CMK (cell line): ENCODE measurements around a stretch of chr3.

DNA sequence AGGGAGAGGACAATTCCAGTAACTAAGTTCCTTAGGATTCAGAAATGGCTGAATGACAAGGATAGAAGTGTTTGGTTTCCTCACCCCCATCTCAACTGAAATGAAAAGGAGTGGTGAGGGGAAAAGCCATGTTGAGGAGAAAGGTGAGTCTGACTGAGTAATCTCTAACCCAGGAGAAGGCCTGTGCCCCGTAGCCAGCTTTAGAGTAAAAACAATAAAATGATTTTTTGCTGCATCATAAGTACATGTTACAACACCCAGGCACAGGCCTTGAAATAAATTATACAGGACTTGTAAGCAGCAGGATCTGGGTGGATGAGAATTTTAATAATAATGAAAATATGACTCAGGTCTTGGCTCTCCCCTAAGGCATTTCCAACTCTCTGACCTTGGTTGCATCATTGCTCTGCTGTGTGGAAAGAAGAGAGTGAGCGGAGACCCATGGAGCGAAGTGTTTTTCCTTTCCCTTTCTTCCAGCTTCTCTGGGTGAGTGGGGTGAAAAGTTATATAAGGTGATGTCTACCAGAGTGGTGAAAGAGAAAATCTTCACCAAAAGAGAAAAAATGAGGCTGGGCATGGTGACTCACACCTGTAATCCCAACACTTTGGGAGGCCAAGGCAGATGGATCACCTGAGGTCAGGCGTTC lies 44.6 kb downstream of the EOMES start:
- RRBS = no CpG with 5 or more reads among the region's 4 CpGs

DNA sequence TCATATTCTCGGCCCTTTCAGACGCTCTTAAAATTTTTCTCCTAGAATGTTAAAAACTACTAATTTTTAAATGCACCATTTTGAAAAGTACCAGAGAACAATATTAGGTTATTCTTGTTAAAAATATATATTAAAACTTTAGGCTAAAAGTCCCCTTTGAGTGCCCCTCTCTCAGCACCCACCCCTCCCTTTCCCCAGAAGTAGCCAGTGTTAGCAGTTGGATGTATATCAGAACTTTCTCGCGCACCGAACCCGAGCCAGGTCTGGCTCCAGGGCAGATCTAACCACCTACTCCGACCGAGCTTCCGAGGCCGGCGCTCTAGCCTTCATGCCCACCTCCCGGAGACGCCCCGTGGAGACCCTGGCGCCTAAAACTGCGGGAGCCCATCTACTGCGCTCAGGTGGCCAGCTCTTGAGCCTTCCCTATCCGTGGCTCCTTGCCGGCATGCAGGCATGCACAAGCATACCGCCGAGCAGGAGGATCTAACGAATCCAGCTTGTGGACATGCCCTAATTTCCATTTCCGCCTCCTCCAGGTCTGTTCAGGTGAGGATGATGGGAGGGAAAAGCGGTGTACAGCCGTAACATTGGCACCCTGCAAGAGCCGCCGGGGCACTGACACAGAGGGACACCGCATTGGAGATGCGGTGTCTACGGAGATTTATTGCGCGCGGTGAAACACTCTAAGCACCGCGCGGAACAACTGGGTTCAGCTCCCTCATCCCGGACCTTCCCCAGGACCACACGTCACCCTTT lies 1.3 kb downstream of the EOMES start:
- RRBS = 92% methylated on average over 12 of the region's 38 CpGs

DNA sequence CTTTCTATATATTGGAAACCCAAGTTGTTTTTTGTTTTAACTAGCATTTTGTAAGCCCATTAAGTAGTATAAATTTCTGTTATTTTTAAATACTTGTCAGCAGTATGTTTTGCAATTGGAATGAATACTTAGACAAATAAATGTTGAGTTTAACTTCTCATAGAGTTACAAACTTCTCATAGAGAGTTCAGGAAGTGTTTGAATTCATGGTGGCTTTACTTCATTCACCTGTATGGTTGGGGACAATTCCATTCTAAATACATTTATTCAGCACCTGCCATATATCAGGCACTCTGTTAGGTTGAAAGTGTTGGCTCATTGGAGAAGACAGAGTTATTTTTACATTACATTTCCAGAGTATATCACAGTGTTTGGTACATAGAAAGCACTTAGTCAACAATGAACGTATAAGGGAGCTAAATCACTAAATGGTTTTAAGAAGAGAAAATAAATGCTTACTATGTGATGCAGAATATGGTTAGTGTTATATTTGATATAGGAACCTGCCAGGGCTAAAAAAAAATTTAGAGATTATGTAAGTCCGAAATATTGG lies 27.2 kb downstream of the RBMS3 start:
- RRBS = no CpG with 5 or more reads among the region's 2 CpGs

DNA sequence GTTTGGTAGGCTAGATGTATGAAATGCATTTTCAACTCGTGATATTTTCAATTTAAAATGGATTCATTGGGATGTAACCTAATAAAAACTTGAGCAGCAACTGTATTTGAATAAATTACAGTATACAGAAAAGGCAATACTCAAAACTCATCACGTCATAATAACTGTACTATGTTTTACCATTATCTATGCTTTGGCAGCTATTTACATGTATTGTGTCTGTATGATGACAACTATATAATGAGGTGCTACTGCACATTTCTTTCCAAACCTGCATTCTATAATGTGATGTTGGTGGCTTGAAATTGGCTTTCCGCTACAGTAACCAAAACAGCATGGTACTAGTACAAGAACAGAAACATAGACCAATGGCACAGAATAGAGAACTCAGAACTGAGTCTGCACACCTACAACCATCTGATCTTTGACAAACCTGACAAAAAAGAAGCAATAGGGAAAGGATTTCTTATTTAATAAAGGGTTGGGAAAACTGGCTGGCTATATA lies 93.8 kb downstream of the RBMS3 start:
- RRBS = no CpG with 5 or more reads among the region's 3 CpGs

DNA sequence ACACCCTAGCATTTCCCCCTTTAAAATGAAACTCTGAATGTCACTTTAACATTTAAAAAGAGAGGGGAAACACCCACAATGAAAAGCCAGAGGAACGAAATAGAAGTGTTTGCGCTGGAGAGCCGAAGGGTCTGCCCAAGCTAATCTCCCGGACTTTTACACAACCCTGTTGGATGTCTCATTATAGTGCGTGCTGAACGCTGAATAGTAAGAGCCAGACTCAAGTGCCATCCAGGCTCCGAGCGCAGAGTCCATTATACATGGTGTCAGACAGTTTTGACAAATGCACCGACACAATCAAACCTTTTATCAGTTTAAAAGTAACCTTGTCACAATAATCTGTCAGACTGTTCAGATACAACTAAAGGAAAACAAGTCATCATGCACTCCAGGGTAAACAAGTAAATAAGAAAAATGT lies 159.7 kb downstream of the RBMS3 start:
- RRBS = no CpG with 5 or more reads among the region's 9 CpGs

- RRBS = no CpG with 5 or more reads among the region's 4 CpGs
Measured at GRCh38 chr3:29515594-29516172, 234.8 kb downstream of the RBMS3 start.

DNA sequence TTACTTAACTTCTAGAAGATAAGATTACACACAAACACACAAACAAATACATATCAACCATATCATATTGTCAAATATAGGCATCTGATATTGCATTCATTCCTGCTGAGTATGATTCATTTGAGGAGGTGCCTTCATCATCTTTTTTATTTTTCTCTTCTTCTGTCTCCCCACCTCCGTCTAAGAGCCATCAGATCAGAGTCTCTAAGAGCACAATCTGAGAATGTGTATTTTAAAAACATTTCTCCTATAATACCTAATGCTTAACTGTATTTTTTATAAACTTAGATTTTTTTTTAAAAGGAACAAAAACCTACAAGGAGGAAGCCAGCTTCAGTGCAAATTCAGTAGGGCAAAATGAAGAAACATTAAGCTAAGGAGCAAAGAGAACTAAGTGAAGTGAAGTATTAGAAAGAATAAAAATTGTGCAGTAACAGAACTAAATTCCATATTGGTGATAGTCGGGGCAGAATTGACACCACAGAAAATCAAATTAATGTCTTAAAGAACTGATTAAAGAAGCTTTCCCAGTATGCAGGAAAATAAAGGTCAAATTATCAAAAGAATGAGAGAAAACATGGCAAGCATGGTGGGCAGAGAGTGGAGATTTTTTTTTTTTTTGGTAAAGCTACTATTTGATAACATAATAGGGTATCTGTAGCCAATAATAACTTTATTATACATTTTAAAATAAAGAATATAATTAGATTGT lies 317.8 kb downstream of the RBMS3 start:
- RRBS = no CpG with 5 or more reads among the region's 2 CpGs

DNA sequence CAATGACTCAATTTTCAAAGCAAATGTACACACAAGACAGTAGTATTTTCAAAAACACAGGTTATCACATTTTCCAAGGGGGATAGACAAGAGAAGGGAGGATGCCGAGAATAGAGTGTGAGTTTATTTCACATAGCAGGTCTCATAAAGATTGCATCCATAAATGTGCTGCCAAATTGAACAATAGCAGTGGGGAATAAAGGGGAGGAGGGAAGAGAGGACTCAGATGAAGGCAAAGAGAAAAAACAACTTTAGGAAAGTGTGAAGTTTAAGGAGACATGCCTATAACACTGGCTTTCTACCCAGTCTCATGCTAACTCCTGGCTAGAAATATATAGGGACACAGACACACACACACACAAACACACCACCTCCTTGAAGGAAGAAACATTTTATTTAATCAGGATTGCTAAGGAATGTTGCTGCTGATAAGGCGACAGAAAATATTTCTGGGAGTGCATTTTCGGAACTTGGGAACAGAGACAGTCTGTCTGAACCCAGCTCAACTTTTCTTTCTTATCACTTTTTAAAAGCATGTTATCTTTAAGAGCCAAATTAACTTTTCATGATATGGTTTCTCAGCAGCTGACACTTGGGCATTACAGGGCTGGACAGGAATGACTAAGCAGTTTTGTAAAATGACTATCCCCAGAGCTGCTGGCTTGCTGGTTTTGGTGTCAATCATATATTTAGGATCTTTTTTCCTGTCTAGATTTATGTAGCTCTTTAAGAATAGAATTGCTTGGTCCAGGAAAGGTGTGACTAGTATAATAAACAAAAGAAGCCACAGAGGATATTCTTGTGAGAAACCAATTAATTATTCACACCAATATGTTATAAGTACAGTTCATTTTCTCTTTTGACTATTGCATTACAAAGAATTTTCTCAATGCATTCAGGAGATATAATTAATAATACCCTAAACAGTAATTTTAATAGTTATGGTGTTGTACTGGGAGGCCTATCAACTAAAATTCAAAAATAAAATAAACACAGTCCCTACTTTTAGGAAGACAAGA lies 402.7 kb downstream of the RBMS3 start:
- RRBS = no CpG with 5 or more reads among the region's 3 CpGs

DNA sequence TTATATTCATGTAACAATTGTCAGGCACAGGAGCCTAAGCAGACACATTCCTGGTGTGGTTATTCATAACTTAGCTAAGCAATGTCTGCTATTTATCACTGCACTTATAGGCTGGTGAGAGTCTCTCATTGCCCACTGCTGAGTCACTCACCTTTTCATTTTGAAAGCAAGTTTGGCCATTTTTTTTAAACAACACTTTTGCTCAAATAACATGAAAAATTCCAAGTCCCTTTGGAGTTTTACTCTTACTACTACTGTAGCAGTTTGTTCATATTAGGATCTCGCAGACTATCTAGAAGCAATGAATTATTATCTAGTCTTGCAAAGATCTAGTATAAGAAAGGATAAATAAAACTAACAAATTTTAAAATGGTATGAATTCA lies 414.0 kb downstream of the RBMS3 start:
- RRBS = no CpG with 5 or more reads among the region's 1 CpG

GRCh38 chr3:29757268-29757790 lies 476.5 kb downstream of the RBMS3 start:
- RRBS = no CpG with 5 or more reads among the region's 1 CpG

- RRBS = no CpG with 5 or more reads among the region's 3 CpGs
Measured at GRCh38 chr3:30314667-30314990, 291.8 kb upstream of the TGFBR2 start.

GRCh38 chr3:30440704-30441374 lies 165.6 kb upstream of the TGFBR2 start:
- RRBS = no CpG with 5 or more reads among the region's 5 CpGs

DNA sequence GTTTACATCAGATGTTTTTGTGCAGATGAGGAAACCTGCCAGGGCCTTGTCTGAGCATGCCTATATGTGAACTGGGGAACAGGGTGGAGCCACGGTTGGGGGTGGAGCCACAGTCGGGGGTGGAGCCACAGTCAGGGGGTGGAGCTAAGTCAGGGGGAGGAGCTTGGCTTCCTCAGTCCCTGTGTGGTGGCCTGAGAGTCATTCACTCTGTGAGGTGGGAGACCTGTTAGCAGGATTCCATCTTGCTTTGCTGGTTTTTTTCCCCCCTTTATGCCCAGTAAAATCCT lies 57.8 kb upstream of the TGFBR2 start:
- RRBS = no CpG with 5 or more reads among the region's 2 CpGs

- RRBS = no CpG with 5 or more reads among the region's 5 CpGs
Measured at GRCh38 chr3:30602771-30603445, 3.5 kb upstream of the TGFBR2 start.

DNA sequence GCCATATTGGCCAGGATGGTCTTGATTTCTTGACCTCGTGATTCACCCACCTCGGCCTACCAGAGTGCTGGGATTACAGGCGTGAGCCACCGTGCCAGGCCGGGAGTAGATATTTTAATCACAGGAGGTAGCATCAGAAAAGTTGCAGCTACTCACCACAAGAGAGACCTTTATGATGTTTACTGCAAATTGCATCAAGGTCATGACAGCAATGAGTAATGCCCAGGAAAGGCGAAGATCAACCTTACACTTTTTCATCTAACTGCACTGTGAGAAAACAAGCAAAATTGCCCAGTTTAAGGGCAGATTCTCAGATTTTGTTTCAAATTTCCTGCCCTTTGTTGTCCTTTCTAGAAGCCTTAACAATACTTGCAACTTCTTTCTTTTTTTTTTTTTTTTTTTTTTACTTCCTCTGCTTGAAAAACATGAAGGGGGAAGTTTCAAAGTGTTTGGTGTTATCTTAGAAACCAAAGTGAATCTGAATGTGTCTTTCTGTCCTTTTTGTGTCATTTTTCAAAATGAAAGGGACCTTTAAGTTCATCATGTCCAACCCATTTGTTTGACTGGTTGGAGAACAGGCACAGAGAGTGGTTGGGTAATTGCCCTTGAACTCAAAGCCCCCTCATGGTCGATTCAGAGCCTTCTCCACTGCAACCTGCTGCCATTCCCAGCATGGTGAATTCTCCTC lies 25.0 kb downstream of the TGFBR2 start:
- RRBS = no CpG with 5 or more reads among the region's 7 CpGs

DNA sequence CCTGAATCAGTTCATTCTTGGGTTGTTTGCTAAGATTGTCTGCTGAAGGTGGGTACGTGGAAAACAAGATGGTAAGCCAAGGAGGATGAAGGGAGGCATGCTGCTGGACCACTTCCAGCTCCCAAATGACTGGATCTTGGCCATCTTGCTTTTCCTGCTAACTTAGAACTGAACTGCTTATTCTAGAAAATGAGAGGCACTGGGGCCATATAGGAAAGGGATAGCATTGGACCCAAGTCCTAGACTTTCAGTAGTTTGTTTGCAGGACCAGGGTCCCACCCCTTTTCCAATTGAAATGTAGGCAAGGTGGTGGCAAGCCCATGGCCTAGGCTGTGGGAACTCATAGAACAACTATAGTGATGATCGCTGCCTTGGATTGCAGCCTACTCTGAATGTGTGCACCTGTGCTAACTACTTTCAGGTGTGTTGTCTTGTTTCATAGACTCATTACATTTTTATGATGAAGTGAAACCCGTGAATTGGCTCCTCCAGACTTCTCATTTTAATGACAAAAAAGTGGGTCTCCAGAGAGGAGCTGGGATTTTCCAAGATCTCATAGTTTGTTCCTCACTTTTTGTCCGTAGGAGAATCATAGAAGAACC lies 50.2 kb downstream of the TGFBR2 start:
- RRBS = no CpG with 5 or more reads among the region's 4 CpGs

DNA sequence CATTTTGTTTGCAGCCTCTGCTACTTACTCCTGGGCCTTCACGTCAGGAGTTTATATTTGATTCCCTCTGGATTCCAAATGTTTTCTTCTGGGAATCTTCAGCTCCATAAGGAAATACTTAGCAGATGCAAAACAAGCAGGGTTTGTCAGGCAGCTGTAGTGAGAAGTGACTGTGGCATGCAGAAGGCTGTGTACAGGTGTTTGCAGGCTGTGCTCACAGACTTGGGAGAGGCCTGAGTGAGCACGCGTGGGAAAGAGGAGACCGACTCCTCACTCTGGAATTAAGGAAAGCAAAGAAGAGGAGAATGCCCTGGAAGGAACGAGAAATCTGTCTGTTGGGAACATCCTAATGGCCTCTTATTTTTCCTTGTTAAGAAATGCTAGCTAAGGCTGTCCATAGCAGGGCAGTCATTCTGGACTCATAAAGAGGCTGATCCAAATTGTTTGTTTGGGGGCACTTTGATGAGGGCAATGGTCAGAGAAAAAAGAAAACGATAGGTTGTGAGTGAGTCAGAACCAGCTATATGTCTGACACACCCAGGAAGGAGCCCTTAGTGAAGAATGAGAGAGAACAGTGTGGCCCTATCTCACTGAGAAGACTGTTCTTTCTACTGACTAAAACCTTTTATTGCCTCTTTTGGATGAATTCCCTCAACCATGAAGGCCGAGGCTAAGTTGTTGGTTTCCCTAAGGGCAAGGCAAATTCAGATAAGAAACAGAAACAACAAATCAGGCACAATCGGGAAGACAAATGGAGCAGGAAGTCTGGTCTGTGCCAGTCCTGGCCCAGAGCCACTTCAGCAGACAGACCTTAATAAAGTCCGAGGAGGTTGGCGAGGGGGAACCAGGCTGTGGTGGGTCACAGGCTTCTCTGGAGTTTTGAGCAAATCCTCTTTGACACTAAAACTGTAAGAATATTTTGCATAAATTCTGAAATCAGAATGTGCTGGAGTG lies 82.7 kb downstream of the TGFBR2 start:
- RRBS = no CpG with 5 or more reads among the region's 10 CpGs

DNA sequence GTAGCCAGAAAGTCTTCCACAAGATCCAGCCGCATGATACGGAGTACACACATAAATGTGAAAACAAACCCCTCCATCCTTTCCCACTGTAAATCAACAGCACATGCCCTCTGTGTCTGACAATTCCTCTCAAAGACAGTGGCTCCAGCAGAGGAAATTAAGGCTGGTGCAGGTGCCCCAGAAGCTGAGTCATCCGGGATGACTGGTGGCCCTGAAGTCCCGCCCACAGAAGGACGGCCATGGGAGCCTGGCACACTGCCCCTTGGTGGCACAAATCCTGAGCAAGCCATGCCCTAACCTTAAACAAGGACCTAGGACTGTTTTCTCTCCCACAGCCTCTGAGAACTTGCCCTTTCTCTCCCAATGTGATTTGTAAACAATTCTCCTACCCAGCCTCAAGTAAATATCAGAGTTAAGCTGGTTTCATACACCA lies 172.2 kb downstream of the STT3B start:
- RRBS = no CpG with 5 or more reads among the region's 5 CpGs

GRCh38 chr3:31968889-31969441 lies 12.1 kb downstream of the OSBPL10 start:
- RRBS = no CpG with 5 or more reads among the region's 6 CpGs

- RRBS = no CpG with 5 or more reads among the region's 14 CpGs
Measured at GRCh38 chr3:32077059-32077915, 29.1 kb upstream of the GPD1L start.